Measurements from ENCODE around the genes ZSWIM4 and CC2D1A.

DNA sequence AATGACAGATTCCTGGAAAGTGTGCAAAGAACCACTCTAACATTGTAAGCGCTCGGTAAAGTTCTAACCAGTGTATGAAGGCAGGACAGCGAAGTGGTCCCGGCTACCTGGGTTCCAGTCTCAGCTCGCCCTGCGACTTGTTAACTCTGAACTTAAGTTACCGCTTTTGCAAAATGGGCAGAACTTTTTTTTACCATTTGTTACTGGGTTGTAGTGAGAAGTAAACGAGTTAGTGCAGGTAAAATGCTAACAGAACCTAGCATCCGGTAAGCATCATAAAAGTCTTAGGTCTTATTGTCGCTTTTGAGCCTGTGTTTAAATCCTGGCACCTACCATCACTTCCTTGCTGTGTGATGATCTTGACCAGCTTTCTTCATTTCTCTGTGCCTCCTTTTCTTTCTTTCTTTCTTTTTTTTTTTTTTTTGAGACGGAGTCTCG is 635 bp upstream of the TRMT1 start:
- RRBS, result no CpG with 5 or more reads among the region's 12 CpGs

- RRBS, result no CpG with 5 or more reads among the region's 3 CpGs
Measured at GRCh38 chr19:13128619-13129261, 10.7 kb downstream of the NACC1 start.

GRCh38 chr19:13234534-13234889 is 84.3 kb downstream of the IER2 start:
- RRBS, result no CpG with 5 or more reads among the region's 13 CpGs

GRCh38 chr19:13795213-13796273 is at the start of gene ZSWIM4:
Gene ZSWIM4 (plus strand): TSS chr19:13795443.
- RRBS, result 2% methylated on average over 21 of the region's 81 CpGs

GRCh38 chr19:13796274-13797258 is 1.3 kb downstream of the ZSWIM4 start:
- RRBS, result no CpG with 5 or more reads among the region's 16 CpGs

DNA sequence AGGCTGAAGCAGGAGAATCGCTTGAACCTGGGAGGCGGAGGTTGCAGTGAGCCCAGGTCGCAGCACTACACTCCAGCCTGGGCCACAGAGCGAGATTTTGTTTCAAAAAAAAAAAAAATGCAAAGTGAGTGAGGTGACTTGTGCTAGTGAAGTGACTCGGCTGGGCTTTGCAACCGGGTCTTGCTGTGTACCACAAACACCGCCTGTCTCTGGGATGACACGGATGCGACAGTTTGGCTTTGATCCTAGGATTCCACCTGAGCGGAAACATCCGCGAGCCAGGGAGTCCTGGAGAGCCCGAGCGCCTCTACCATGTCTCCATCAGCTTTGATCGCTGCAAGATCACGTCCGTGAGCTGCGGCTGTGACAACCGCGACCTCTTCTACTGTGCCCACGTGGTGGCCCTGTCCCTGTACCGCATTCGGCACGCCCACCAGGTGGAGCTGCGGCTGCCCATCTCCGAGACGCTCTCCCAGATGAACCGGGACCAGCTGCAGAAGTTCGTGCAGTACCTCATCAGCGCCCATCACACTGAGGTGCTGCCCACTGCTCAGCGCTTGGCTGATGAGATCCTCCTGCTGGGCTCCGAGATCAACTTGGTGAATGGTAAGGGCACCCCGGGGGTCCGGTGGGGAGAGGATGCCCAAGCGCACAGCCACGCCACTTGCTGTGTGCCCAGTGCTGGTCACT is 9.4 kb downstream of the ZSWIM4 start:
- RRBS, result no CpG with 5 or more reads among the region's 36 CpGs

DNA sequence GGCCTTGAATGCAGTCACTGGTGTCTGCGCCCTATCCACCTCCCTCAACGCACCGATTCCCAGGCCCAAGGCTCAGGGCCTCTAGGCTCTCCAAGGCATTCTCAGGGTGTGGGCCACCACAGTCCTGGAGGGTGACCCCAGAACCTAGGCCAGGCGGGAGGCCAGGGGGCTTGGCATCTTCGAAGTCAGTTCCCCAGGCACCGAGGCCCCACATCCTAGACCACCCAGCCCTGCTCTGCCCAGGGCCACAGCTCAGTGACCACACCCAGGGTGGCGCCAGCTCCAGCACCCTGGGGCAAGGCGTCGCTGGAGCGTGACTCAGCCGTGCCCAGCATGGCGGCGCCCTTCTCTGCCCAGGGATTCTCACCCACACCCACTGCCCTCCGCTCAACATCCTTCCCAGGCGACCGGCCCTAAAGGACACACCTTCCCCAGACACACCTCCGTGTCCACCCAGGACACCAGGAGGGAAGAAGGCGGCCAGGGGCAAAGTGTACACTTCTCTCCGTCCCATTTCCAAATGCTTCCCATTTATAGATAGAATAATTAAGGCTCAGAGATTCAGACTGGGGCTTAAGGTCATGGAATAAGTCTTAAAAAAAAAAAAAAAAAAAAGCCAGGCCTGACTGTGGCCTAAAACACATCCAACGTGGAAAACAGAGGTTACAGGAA is 36.5 kb upstream of the NANOS3 start:
- RRBS, result no CpG with 5 or more reads among the region's 20 CpGs

DNA sequence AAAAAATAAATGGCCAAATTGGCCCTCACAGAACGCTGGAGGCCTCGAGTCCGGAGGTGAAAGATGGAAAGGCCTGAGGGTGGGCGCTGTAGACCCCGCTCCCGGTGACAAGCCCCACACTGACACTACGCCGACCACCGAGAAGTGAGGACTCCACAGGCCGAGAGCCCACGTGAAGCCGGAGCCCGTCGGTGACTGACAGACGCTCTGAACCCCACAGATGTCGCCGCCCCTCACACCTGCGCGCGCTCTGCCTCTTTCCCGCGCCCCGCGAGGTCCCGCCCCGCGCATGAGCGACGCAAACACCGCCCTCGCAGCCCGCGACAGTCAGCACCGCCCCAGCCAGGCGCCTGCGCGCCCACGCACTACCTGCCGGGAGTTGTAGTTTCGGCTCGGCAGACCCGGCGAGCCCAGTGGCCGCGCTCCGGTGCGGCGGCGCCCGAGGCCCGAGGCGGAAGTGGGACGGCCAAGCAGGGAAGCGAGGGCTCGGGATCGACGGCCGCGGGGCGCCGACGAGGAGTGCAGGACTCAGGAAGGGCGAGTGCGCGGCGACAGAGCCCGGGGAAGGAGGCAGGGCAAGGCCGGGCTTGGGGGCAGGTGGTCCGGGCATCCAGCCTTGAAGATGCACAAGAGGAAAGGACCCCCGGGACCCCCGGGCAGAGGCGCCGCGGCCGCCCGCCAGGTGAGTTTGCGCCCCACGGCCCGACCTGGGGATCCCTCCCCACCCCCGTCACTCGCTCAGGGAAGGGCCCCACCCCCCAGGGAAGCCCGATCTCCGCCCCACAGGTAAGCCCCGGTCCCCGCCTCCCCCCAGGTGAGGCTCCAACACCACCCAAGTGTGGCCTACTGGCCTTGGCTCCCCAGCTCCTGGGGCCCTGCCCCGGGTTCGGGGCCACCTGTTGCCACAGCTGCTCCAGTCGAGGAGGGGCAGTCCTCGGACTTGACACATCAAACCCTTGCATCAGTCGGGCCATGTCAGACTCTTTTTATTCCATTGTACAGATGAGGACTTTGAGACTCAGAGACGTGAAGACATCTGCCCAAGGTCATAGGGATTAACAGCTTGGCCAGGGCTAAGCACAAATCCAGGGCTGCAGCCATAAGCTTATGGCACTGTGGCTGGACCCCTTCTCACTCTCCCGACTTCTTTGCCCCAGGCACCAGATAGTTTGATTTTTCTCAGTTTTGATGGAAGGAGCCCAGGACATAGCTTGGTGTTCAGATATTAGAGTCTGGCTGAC is at the start of gene CC2D1A:
TSS of gene CC2D1A (plus strand) at position 382 of the 1,241 bp plus-strand sequence.
- RRBS, result 10% methylated on average over 13 of the region's 92 CpGs

DNA sequence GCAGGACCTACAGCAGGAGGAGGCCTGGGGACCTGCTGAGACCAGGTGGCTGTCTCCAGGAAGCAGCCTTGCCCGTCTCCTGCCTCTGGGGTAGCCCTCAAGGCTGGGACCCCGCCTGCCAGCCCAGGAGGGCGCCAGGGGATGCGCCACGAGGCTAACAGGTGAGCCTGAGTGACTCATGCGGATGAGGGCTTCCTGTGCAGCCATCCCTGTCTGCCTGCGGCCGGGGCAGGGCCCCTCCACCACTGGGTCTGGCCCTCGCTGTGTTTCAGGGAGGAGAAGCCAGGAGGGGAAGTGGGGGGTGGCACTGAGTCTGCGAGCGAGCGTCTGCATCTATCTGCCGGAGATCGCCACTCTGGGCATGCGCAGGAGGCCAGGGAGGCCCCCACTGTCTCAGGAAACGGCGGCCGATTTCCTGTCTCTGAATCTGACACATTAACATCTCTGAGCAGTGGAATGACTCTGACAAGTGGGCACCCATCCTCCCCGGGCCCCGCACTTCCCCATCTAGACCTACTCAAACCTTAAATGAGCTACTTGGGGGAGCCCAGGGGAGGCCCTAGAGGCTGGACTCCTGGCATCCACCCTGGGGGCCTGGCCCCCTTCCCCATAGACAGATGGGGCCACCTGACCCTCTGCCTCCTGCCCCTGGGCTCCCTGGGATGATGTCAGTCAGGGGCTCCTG is 19.7 kb downstream of the RFX1 start:
- RRBS, result 44% methylated on average over 7 of the region's 20 CpGs

GRCh38 chr19:14052666-14053706 is 8.9 kb downstream of the PALM3 start:
- RRBS, result no CpG with 5 or more reads among the region's 15 CpGs

- RRBS, result 2% methylated on average over 16 of the region's 74 CpGs
Measured at GRCh38 chr19:14057218-14058088, 4.4 kb downstream of the PALM3 start.

DNA sequence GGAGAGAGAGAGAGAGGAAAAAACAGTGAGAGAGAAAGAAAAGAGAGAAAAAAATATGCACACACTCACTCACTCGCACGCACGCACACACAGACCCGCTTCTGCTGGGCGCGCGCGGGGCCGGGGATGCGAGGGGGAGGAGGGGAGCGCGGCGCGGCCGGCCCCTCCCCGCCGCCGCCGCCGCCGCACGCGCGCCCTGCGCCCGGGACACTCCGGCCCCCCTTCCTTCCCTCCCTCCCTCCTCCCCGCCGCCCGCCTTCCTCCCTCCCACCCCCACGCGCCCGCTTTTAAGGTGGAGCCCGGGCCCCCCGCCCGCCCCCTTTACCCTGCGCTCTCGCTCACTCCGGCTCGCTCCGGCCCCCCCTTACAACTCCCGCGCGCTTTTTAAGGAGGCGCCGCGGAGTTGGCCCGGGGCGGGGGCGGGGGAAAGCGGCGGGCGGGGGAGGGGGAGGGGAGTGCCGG is 5.1 kb upstream of the C19orf67 start:
- RRBS, result 2% methylated on average over 32 of the region's 54 CpGs

DNA sequence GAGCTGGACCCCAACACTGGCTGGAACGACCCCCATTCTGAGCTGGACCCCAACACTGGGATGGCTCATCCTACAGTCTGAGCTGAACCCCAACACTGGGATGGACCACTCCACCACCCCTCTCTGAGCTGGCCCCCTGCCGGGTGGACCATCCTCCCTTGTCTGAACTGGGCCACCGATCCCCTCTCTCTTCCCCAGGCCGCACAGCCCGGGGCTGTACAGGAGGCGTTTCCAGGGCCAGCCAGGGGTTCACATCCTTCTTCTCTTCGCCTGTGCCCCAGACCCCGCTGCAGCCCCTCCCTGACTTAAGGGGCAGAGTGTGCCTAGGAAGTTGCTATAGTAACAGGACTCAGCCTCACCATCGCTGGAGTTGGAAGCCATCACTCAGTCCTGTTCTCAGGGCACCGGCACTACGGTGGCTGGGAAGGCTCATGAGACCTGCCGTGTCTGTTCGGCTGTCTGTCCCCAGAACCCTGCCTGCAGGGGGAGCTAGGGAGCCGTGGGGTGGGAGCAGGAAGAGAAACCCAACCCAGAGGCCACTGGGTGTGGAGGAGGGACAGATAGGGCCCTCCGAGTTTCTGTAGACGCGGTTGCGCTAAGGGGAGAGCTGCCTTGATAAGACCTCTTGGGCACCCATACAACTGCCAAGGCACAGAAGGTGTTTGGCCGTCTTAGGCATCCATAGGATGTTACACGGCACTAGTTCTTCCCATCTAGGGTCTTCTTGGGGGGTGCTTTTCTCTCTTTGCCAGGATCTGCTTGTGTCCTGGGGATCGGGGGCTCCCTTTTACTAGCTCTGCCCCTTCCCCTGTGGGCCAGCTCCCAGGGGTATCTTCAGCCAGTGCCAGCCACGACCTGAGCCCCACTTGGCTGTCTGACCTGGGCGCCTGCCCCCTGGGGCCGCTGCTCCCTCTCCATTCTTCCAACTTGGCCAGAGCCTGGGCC is 3.5 kb downstream of the PRKACA start:
- RRBS, result 88% methylated on average over 4 of the region's 24 CpGs

GRCh38 chr19:14162512-14163588 is 26.5 kb upstream of the ASF1B start:
- RRBS, result no CpG with 5 or more reads among the region's 70 CpGs

- RRBS, result no CpG with 5 or more reads among the region's 3 CpGs
Measured at GRCh38 chr19:14379706-14380094, 1.5 kb upstream of the ADGRE5 start.

DNA sequence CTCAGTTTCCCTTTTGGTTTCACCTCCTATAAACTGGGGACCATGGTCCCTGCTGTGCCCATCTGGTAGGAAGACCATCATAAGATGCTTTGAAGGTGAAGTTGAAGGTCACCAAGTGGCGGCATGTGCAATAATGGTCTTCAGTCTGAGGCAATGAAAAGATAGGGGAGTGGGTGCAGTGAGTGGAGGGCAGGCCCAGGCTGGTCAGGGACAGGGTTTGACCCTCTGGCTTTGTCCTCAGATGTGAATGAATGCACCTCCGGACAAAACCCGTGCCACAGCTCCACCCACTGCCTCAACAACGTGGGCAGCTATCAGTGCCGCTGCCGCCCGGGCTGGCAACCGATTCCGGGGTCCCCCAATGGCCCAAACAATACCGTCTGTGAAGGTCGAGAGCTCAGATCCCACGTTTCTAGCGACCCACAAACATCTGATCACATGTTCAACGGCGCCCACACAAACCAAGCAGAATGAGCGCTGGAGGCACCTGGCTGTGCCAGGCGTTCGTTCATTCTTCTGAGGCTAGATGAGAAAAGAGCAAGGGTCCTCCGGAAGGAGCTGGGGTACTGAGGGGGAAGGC is 15.7 kb downstream of the ADGRE5 start:
- RRBS, result no CpG with 5 or more reads among the region's 19 CpGs

- RRBS, result no CpG with 5 or more reads among the region's 13 CpGs
Measured at GRCh38 chr19:14404222-14404855, 14.8 kb downstream of the DDX39A start.

DNA sequence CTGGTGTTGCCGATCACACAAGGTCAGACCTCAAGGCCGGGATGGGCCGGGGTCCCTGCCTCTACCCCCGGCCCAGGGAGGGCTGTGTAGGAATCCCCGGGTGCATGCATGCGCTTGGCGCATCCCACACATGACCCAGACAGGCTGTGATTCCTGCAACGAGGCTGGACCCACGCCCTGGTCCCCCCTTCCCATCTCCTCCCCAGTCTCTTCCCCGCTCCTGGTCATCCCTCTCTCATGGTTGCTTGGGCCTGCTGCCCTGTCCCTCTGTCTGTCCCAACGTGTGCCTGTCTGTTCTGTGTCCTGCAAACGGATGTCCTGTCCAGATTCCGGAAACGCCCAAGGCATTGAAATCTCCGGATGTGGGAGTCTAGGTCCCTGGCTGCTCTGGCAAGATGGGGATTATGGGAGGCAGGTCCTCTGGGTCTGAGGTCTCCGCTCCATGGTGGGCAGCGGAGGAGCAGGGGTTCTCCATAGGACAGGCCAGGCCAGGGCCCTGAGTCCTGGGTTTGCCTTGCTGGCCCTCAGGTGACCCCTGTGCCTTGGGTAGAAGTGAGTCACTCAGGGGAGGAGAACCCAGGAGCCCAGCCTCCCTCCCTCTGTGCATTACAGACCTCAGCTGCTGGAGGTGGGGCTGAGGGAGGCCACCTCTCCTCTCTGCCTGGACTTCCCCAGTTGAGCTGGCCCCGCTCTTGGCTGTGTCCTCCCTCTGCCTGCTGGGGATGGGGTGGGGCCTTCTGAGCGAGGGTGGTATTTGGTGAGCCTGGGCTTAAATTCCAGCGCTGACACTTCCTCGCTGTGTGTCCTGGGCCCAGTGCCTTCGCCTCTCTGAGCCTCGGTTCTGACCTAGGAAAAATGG is 1.8 kb downstream of the PKN1 start:
- RRBS, result 8% methylated on average over 2 of the region's 23 CpGs

GRCh38 chr19:14497053-14497995 is 1.4 kb upstream of the GIPC1 start:
- RRBS, result no CpG with 5 or more reads among the region's 8 CpGs

DNA sequence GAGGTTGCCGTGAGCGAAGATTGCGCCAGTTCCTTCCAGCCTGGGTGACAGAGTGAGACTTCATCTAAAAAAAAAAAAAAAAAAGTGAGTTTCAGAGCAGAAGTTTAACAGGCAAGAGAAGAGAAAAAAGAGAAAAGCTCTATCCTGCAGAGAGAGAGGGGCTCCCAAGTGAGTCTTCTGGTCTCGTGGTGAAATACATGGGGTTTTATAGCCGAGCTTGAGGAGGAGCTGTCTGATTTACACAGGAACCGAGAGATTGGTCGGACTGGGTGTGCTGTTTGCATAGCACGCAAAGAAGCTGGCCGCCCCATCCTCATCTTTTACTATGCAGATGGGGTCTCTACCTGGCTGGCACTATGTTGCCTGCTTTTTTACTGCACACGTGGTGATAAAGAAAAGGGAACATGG is 1.4 kb upstream of the ADGRE3 start:
- RRBS, result no CpG with 5 or more reads among the region's 10 CpGs